ENCODE data around the genes C9orf57 and RORB.

DNA sequence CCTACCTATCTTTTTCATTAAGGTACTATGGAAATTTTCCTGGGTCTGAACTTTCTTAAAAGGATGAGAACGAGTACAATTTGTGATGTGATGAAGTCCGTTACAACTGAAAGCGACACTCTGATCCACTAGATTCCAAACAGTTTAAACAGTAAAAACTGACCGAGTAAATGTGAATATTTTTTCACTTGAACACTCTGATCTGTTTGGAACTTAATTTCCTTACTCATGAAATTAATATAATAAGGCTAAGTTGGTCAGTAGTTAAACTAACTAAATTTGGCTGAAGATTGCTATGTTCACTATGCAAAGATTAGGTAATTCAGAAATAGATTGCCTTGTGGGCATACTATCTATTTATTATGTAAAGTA is at the start of gene C9orf57:
Gene C9orf57, minus strand, starts transcription at position 122 of the 372 bp plus-strand sequence.
- PRO-cap, result no peak

DNA sequence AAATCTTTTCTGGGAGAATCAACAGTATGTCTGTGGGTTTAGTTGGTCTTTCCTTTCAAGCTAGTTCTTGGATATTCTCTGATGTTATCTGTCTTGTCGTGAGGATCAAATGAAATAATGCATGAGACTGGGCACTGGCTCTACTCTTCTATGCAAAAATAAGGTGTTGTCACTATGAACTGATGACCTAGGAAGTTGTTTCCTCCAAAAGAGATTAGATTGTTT is 21.7 kb upstream of the GDA start:
- PRO-cap, result no peak

- PRO-cap, result no peak
Observed at GRCh38 chr9:72359803-72360344, 5.1 kb downstream of the ZFAND5 start.

DNA sequence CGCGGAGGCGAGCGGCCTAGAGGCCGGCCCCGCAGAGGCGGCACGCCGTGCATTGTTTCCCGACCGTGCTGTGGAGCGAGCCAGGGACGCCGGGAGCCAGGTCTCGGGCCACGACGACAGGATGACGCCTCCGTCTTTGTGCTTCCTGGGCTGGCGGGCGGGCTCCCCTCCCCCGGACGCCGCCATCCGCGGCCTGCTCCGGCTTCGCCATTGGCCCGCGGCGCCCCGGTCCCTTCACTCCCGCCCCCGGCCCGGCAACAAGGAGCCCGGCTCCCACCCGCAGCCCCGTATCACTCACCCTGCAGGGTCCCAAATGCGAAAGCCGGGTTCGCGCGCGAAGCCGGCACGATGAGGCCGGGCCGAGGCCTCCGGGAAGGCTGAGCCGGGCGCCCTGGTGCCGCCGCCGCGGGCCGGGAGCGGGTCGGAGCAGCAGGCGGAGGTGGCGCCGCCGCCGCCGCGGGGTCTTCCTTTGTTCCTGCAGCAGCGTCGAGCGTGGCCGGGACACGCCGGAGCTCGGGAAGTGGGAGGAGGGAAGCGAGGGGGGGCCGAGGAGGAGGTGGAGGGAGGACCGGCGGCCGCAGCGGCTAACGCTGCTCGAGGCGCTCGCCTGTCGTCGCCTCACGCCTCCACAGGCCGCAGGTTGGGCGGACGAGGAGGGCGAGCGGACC is 476 bp downstream of the ZFAND5 start:
- PRO-cap, result bidirectional peak, plus-strand start at position 290 of the sequence, minus-strand start at position 72 of the sequence

DNA sequence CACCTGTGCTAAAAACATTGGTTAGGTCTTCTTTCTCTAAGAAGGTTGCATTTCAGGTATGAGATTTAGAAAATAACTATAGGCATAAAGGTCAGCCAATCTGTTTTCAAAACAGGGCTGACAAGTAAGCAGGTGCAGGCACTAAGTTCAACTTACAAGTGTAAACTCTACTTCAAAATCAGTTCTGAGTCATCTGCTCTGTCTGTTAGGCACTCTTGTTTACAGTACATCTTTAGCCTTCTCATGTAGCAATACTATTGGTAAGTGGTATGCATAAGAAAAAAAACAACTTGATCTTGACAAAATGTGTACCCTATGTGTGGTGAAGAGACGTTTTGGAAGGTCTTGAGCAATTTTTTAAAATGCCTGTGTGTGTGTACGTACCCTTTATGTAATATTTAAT is 31.5 kb upstream of the ZFAND5 start:
- PRO-cap, result no peak

DNA sequence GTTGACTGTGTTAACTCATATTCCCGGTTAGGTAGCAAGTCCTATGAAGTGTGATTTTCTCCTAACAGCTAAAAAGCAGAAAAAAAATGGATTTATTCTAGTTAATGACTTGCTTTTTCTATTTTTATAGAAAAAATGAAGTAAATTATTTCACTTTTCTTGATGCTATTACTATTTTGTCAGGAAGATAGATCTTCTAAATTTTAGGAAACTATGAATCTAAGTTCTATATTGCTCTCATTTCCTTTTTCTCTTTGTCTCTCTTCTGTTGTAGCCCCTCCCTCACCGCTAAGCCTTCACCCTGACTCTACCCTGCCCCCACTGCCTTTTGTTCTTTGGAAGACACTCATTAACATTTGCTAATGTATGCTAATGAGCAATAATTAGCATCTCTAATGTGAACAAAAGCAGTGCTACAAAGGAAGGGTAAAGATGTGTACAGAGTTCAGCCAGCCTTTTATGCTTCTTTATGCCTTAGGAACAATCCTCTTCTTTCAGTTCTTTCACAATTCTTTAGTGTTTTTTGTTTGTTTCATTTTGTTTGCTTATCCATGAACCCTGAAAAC is 159.1 kb downstream of the TMC1 start:
- PRO-cap, result no peak

GRCh38 chr9:72827492-72828033 is 125.3 kb downstream of the ALDH1A1 start:
- PRO-cap, result no peak

- PRO-cap, result no peak
Observed at GRCh38 chr9:72947903-72948627, 4.8 kb downstream of the ALDH1A1 start.

GRCh38 chr9:73061017-73061485 is 90.6 kb upstream of the ANXA1 start:
- PRO-cap, result no peak

DNA sequence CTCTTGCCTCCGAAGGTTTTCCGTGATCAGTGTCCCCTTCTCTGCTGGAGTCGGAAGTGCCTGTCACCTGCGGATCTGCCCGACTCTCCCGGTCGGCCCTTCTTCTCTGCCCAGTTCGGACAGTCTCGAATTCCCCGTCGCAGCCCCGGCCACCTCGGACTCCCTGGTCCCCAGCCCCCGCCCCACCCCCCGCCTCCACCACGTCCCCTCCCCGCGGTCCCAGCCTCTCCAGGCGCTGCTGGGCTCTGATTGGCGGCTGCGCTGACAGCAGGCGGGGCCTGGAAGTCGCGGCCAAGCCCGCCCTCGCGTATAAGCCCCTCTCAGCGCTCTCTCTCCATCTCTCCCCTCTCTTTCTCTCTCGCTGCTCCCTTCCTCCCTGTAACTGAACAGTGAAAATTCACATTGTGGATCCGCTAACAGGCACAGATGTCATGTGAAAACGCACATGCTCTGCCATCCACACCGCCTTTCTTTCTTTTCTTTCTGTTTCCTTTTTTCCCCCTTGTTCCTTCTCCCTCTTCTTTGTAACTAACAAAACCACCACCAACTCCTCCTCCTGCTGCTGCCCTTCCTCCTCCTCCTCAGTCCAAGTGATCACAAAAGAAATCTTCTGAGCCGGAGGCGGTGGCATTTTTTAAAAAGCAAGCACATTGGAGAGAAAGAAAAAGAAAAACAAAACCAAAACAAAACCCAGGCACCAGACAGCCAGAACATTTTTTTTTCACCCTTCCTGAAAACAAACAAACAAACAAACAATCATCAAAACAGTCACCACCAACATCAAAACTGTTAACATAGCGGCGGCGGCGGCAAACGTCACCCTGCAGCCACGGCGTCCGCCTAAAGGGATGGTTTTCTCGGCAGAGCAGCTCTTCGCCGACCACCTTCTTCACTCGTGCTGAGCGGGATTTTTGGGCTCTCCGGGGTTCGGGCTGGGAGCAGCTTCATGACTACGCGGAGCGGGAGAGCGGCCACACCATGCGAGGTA is at the start of gene RORB:
Gene RORB, plus strand, starts transcription at position 337 of the 988 bp plus-strand sequence.
- PRO-cap, result no peak

- PRO-cap, result no peak
Observed at GRCh38 chr9:74498491-74498882, 1.4 kb downstream of the RORB start.

- PRO-cap, result no peak
Observed at GRCh38 chr9:75429961-75430574, 341.8 kb downstream of the OSTF1 start.

DNA sequence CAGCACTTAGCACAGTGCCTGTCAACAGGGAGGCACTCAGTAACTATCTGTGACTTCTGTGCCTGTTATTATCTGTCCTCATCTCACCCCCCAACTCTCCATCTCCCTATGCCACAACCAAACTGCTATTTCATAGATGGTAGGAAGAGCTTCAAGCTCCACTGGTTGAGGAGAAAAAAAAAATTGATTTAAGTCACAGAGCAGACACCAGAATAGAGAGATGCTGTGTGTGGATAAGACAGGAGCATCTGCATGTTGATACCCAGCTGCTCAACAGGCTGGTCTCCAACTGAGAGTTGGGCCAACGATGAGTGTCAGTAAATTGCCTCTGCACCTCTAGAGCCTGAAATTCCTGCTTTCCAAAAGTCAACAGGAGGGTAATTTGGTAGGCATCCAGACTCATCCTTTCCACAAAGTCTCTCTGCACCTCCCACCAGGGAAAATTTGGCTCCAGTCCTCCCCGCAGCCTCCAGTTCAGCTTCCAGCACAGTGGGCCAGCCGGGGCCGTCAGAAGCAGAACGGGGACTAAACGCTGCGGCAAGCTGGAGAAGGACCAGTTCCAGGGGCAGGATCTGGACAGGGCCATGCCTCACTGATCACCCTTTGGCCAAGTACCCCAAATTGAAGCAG is 137.0 kb downstream of the RFK start:
- PRO-cap, result no peak

DNA sequence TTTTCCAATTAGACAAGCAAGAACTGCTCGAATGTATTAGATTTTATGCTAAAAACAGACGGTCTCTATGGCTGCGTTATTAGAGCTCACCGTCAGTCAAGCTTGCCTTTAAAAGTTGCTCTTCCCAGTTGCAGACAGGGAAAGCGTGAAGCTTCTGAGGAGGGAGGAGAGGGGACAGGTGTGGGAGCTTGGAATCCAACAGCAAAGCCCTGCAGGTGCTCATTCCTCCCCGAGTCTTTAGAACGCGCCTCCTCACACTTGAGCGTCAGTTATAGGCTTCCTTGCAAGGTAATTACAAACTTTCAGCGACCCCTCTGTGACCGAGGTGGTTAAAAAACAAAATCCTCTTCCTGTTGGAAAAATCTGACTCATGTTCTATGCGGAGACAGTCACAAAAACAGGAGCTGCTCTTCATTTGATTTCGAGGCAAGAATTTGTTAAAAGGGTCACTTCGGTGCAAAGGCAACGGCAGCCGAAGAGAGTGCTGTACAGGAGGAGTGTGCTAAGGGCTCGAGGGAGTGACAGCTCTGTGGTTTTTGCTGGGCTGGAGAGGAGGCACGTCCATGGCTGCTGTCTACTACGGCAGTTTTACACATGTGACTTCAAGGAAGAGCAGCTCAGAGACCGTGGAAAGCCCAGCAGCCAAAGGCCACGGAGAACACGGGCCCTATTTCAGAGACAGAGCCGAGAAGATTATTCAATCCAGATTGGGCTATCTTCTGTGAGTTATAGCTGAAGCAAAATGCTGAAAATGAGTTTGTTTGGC is 96.8 kb downstream of the RFK start:
- PRO-cap, result no peak

GRCh38 chr9:76395392-76395847 is 1.2 kb upstream of the RFK start:
- PRO-cap, result no peak

DNA sequence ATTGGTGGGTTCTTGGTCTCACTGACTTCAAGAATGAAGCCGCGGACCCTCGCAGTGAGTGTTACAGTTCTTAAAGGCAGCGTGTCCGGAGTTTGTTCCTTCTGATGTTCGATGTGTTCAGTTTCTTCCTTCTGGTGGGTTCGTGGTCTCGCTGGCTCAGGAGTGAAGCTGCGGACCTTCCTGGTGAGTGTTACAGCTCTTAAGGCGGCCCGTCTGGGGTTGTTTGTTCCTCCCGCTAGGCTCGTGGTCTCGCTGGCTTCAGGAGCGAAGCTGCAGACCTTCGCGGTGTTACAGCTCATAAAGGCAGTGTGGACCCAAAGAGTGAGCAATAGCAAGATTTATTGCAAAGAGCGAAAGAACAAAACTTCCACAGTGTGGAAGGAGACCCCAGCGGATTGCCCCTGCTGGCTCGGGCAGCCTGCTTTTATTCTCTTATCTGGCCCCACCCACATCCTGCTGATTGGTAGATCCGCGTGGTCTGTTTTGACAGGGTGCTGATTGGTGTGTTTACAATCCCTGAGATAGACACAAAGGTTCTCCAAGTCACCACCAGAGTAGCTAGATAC is 64.0 kb downstream of the GCNT1 start:
- PRO-cap, result no peak

- PRO-cap, result no peak
Observed at GRCh38 chr9:76571165-76571682, 112.2 kb downstream of the GCNT1 start.

GRCh38 chr9:76650697-76651144 is 191.7 kb downstream of the GCNT1 start:
- PRO-cap, result bidirectional peak, plus-strand start at chr9:76650894, minus-strand start at chr9:76650839

GRCh38 chr9:76905078-76905608 is 771 bp downstream of the PRUNE2 start:
- PRO-cap, result no peak

DNA sequence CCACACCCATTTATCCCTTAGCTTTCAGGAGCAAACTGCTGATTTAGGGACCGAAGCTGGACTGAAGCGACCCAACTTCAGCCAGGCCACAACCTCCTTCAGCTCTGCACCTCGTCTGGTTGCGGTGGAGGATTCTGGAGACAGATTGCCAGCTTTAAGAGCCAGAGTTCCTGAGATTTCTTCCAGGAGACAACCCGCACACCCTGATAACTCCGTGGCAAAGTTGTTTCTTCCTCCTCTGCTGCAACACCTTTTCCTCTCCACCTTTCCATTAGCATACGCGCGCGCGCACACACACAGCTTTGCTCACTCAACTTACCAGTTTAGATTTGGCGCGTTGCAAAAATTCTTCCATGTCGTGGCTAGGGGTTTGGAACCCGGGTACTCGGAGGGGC is 308 bp downstream of the PRUNE2 start:
- PRO-cap, result no peak

Measured in REH cell (cell line).